NCI-H460 (cell line): ENCODE data around the gene FNDC1.

RAMPAGE:
- cytosol, long total RNA, result no peak
- long total RNA, result no peak
- nucleus, long total RNA, result no peak
Measured at GRCh38 chr6:158939083-158940111, 60.6 kb downstream of the RSPH3 start.

RAMPAGE:
- cytosol, long total RNA, result no peak
- long total RNA, result no peak
- nucleus, long total RNA, result no peak
Measured at GRCh38 chr6:158999143-158999377, 942 bp downstream of the RSPH3 start.

RAMPAGE:
- cytosol, long total RNA, result no peak
- long total RNA, result no peak
- nucleus, long total RNA, result no peak
Measured at GRCh38 chr6:159002078-159002974, 2.3 kb upstream of the RSPH3 start.

GRCh38 chr6:159038804-159039563 lies 5.8 kb downstream of the TAGAP start:
RAMPAGE:
- cytosol, long total RNA, result no peak
- long total RNA, result no peak
- nucleus, long total RNA, result no peak

GRCh38 chr6:159042047-159043076 lies 2.4 kb downstream of the TAGAP start:
RAMPAGE:
- cytosol, long total RNA, result no peak
- long total RNA, result no peak
- nucleus, long total RNA, result no peak

DNA sequence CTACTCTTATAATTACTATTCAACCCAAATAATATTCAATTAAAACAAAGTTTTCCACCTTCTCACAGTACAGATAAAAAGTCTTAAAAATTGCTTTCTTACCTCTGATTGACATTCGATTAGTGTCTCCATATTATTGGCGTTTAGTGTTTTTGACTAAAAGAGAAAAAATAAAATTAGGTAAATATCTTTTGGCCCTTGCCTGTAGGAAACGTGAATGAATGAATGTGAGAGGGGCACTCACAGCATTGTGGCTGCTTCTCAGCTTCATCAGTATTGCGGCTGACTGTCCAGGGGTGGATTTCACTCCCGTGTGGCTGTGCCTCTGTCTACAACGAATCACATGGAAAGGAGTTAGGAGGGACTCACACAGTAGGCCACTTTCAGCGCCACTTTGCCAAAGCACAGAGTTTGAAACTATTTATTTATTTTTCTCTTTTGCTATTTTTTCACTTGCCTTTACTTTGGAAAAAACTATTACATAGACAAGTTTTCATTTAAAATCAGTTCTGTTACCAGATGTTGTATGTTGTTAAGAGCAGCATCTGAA lies 840 bp downstream of the TAGAP start:
RAMPAGE:
- cytosol, long total RNA, result no peak
- long total RNA, result no peak
- nucleus, long total RNA, result no peak

RAMPAGE:
- cytosol, long total RNA, result no peak
- long total RNA, result no peak
- nucleus, long total RNA, result no peak
Measured at GRCh38 chr6:159094379-159094903, 49.6 kb upstream of the TAGAP start.

DNA sequence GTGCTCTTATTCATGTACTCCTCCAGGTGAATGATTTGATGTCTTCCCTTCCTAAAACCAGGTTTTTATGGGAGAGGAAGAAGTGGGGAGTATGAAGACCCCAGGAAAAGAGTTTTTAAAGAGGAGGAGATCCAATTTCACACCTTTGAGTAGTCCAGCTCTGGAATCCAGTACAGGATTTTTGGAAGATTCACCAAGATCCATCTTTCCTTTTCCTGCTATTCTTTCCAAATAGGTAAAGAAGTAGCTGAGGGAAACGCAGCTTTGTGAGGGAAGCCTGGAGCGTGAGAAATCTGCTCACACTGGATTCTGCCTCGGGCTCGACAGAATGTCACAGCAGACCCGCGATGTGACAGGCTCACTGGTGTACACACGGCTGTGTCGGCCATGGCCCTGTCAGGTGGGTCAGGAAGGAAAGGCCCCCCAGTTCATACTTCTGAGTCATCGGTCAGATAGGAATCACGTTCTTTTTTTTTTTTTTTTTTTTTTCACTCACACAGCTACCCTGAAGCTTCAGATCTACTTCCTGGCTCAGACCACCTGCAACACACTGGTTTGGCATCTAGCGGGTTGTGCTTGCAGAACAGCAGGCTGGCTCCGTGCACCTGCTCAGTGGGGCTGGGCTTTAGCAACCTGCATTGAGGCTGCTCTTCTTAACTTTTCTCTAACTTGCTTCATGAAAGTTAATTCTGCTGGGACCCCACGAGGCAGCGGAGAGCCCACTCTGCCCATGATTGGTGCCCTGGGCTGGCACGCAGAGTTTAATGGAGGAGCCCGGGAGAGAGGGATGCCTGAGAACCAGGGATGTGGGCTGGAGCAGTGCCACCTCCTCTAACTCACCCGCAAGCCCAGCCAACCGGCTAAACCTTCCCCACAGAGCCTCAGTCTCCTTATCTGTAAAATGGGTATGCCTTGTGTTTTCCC lies 61.7 kb upstream of the FNDC1 start:
RAMPAGE:
- cytosol, long total RNA, result no peak
- long total RNA, result no peak
- nucleus, long total RNA, result no peak

GRCh38 chr6:159168336-159169565 lies at the start of gene FNDC1:
FNDC1 (plus strand) TSS chr6:159169400.
RAMPAGE:
- cytosol, long total RNA, result no peak
- long total RNA, result no peak
- nucleus, long total RNA, result no peak

RAMPAGE:
- cytosol, long total RNA, result no peak
- long total RNA, result no peak
- nucleus, long total RNA, result no peak
Measured at GRCh38 chr6:159414728-159415149, 245.5 kb downstream of the FNDC1 start.

DNA sequence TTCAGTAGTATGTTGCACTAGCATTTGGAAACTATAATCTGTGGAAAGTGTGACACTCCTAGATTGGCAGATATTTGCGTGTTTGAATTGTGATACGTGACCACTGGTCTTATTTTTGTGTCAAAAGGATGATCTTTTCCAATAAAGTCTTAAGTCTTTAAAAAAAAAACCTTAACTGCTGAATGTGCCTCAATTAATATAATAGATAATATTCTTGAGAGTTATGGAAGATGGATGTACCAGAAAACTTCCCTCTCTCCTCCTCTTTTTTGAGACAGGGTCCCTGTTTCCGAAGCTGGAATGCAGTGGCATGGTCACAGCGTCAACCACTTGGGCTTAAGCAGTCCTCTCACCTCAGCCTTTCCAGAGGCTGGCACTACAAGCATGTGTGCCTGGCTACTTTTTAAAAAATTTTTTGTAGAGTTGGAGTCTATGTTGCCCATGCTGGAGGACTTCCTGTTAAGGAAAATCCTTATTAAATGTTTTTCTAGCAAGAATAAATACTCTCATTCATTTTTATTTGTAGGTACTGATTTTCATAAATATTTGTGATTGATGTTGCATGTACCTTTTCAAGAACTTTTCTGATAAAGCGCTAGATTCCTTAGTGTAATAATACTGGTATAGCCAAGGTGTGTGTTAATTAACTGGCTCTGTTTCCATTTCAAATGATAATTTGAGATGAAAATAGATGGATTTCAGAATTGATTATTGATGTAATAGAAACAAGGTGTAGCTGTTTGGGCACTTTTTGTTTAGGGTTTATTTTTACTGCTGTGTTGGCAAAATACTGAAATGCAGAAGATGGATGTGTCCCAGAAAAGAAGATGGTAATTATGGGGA lies 9.1 kb upstream of the ACAT2 start:
RAMPAGE:
- cytosol, long total RNA, result no peak
- long total RNA, result no peak
- nucleus, long total RNA, result no peak

DNA sequence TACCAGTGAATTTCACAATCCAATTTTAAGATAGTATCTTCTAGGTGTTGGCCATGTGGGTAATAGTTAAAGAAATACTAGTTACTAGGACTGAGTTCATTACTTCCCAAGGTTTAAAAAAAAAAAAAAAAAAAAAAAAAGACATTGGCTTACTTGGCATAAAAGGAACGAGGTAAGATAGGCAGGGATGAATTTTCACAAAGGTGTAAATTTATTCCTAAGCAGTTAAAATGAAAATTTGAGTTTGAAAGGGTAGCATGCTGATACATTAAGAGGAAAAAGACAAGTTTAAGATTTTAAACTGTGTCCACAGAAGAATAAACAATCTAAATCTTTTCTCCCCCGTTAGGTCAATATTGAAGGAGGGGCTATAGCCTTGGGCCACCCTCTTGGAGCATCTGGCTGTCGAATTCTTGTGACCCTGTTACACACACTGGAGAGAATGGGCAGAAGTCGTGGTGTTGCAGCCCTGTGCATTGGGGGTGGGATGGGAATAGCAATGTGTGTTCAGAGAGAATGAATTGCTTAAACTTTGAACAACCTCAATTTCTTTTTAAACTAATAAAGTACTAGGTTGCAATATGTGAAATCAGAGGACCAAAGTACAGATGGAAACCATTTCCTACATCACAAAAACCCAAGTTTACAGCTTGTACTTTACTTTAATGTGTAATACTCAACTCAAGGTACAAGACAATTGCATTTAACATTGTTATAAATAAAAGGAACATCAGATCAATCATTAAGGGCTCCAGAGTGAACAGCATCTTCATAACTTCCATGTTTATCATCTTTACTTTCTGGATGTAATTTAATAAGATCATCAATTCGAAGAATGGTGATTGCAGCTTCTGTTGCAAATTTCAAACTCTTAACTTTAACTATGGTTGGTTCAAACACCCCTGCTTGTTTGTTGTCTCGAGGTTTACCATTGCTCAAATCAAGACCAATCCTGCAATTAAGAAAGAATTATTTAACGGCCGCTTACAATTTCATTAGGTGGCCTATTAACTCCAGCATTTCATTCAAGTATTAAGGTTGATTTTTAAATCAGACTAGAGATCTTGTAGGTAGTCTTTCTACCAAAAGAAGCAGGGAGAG lies 10.7 kb downstream of the TCP1 start:
RAMPAGE:
- cytosol, long total RNA, result no peak
- long total RNA, result no peak
- nucleus, long total RNA, result no peak

DNA sequence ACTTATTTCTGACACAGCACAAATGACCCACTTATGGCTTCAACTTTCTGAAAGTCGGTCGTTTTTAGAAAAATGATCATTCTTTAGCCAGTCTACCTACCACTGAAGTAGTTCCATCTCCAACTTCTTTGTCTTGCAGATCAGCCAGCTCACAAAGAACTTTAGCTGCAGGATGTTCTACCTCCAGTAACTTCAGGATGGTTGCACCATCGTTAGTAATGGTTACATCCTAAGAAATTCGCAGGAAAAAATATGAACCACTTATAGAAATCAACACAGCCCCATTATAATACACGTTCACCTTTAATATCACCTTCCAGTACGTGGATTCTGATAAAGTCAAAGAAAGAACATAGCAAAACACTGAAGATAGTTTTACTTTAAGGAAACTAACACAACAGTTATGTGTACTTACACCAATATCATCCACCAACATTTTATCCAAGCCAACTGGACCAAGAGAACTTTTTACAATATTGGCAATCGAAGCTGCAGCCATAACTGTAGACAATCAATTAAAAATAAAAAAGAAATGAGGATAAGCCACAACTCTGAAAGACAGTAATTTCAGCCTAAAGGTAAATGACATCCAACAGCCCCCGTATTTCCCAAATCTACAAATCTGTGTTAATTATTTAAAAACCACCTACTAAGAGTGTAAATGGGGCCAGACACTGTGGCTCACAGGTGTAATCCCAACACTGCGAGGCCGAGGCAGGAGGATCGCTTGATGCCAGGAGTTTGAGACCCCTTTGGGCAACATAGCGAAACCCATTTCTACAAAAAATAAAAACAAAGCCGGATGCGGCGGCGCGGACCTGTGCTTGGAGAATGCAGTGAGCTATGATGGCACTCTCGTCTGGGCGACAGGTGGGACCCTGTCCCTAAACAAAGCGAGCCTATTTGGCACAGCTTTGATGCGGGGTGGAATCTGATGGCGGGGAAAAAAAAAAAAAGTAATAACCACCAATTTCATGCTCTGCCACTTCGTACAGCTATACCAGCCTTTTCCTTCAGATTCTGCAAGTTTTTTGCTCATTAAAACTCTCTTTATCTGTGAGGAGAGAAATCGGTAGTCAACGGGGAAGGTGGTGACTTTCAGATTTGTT lies 1.4 kb downstream of the TCP1 start:
RAMPAGE:
- cytosol, long total RNA, result no peak
- long total RNA, result no peak
- nucleus, long total RNA, result no peak

RAMPAGE:
- cytosol, long total RNA, result no peak
- long total RNA, result no peak
- nucleus, long total RNA, result no peak
Measured at GRCh38 chr6:159807353-159807673, 7.2 kb downstream of the PNLDC1 start.

RAMPAGE:
- cytosol, long total RNA, result no peak
- long total RNA, result no peak
- nucleus, long total RNA, result no peak
Measured at GRCh38 chr6:159939625-159939824, 29.4 kb upstream of the IGF2R start.

DNA sequence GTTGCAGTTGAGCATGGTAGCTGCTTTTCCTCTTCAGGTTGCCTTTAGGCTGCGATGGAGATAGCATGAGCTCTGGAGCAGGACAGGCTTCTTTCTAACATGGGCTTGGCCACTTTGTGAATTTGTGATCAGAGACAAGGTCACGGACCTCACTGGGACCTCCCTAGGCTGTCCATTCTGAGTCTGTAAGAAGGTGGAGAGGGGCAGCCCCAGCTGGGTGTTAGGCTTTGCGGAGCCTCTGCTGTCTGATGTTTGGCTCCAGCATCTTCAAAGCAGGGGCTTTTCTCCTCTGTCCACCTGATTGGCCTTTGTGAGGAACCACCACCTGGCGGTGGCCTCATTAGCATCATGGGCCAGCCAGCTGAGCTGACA lies 11.4 kb downstream of the IGF2R start:
RAMPAGE:
- cytosol, long total RNA, result no peak
- long total RNA, result no peak
- nucleus, long total RNA, result no peak

RAMPAGE:
- cytosol, long total RNA, result no peak
- long total RNA, result no peak
- nucleus, long total RNA, result no peak
Measured at GRCh38 chr6:160069601-160070223, 51.9 kb upstream of the SLC22A1 start.

RAMPAGE:
- cytosol, long total RNA, result no peak
- long total RNA, result no peak
- nucleus, long total RNA, result no peak
Measured at GRCh38 chr6:160105930-160106571, 15.6 kb upstream of the SLC22A1 start.

DNA sequence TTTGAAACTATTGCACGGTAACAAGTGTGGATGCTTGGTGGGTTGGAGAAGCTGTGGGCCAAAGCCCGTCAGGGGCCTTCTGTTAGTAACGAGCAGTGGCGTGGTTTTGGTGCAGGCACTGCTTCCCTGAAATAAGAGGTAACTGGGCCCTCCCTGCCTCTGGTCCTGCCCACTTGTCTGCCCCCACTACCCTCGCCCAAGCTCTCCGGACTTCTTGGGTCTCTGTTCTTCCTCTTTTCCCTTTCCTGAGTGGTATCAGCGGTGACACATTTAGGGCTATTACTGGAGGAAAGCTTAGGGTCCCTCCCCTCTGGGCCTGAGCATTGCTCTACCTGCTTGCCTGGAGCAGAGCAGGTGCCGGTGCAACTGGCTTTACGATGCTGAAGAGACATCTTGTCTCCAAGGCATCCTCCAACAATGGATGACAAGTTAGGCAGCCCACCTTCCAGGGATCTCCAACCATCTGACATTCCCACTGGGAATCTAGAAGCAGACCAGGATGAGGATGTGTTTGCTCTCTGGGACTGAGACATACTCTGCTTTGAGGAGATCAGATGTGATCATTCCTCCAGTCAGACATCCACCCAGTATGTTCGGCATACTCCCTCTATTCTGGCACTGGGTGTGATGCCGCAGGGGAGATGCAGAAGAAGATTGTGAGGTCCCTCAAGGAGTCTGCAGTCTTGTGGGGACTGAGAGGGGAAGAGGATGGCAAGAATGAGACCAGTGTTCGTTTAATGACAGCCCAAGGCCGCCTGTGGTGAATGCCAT lies 1.7 kb downstream of the SLC22A1 start:
RAMPAGE:
- cytosol, long total RNA, result no peak
- long total RNA, result no peak
- nucleus, long total RNA, result no peak

GRCh38 chr6:160123888-160124792 lies 2.5 kb downstream of the SLC22A1 start:
RAMPAGE:
- cytosol, long total RNA, result no peak
- long total RNA, result no peak
- nucleus, long total RNA, result no peak